GM06990 (cell line): ENCODE measurements around a stretch of chr2.

DNA sequence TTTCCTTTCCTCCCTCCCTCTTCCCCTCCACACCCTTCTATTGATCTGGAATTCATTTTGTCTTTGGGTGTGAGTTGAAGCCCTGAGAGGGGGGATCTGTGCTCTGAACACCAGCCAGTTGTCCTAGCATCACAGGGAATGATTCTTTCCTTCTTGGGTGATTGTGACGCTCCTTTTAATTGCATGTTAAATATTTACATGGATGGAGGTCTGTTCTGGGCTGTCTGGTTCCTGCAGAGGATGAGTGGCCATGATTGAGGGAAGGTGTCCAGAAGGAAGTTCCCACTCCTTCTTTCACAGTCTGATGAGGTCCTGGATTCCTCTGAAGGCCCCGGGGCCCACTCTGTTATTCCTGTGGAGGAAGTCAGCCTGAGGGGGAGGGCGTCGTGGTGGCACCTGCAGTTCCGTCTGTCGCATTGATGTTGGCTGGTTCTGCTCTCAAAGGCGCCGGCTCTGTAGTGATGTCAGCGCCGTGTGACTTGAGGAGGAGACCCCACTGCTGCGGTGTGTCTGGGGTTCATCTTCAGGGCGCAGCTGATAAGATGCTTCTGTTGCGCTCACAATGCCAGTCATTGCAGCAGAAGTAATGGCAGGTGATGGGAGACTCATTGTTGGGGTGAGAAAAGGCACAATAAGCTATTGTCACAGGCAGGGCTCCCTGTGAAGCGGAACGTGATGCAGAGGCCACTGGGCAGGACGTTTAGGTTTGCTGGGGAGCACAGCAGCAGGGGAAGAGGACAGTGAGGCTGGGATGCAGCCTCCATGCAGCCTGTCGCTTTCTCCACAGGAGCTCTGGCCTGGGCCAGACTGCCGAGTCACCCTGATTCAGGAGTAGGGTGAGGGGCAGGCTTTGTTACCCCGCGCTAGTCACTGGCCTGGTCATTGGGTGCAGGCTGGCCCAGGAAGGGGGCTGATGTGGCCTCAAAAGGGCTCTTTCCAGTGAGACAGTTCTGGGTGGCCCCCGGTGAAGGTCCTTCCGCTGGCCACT lies 42.6 kb downstream of the SH3BP4 start:
- RRBS, result 20% methylated on average over 1 of the region's 22 CpGs

DNA sequence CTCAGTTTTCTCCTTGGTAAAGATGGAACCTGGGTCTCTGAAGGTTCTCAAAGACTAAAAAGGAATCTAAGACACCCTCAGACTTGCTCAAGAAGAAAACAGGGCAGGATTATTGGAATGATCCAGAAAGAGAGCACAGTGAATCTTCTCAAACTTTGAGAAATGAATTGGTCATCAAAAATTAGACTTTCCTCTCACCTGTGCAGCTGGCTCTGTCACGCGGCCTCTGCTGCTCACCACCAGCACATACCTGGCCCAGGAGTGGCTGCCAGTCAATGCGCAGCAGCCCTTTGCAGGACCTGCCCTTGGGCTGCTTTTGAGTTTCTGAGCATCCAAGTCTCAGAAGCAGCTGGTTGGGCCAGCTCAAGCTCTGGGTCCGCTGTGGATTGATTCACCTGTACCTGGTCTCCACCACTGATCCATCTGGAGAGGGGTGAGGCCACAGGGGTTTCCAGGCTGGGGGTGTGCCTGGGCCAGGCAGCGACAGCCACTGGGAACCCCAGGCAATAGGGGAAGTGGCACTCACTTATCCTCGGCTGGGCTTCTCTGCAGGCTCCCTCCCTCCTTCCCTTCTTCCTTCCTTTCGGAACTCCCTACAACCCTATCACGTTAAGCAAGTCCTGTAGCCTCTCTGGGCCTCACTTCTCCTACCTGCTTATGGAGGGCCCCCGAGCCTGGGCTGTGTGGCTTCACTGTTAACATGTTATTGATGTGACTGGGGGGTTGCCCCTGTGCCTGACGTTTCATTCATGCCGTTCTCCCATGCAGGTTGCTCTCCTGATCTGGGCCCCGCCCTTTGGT lies 48.0 kb downstream of the SH3BP4 start:
- RRBS, result no CpG with 5 or more reads among the region's 12 CpGs

DNA sequence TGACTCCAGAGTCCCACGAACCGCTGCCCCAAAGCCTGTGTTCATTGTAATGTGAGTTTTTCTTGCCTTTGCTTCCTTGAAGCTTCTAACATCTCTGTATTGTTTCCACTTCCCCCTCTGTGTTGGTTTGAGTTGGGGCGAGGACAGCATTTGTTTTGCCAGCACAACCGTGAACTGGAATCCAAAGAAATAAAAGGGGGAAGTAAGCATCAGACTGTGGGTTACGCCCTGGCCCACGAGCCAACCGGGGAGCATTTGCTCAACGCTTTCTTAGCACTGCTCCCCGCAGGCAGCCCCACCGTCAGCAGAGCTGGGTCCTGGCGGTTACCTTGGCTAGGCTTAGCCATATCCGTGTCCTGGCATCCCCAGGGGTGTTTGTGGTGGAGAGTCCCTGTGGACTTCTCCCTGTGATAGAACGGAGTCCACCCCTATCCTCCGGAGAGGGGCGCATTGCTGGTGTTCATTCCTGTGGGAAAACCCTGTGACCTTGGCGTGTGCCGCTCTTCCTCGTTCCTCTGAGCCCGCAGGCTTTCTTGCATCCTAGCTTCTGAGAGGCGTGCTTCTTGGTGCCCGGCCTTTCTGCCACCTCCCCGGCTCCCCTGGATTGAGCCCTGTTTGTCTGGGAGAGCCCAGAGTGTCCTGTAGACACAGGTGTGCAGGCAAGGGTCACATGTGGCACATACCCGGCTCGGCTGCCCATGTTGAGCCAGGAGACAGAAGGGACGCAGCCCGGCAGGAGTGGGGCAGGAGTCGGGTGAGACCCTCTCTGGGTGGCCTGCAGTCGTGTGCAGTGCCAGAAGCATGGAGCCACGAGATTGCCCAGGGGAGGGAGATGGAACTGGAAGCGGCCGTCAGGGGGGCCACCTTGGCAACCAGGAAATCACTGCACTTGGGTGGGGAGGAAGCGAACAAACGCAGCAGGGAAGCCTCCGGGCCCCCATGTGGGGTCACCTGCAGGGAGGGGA lies 92.5 kb downstream of the SH3BP4 start:
- RRBS, result 65% methylated on average over 6 of the region's 34 CpGs

DNA sequence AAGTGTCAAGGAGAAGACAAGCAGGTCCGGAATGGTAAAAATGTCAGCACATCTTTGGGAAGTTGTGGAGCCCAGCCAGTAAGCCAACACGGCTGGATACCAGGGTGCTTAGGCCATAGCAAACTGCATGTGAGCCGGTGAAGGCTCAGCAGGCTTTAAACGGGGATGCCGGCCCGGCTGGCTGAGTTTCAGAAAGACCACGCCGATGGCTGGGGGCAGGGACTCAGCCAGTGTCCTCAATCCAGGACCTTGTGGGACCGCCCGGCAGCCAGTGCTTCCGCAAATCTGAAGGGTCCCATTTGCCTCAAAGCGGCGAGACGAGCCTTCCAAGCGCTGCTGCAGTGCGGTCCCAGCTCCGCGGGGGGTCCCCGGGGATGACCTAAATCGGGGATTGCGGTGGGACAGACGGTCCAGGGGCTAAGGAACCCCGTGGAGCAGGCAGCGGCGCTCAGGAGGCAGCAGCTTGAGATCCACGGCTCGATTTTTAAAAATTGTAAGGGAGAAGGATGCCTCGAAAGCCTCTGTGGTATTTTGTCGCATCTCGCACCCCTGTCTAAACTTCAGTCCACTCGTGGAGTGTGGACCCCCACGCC lies 849 bp upstream of the AGAP1 start:
- RRBS, result 30% methylated on average over 12 of the region's 32 CpGs

DNA sequence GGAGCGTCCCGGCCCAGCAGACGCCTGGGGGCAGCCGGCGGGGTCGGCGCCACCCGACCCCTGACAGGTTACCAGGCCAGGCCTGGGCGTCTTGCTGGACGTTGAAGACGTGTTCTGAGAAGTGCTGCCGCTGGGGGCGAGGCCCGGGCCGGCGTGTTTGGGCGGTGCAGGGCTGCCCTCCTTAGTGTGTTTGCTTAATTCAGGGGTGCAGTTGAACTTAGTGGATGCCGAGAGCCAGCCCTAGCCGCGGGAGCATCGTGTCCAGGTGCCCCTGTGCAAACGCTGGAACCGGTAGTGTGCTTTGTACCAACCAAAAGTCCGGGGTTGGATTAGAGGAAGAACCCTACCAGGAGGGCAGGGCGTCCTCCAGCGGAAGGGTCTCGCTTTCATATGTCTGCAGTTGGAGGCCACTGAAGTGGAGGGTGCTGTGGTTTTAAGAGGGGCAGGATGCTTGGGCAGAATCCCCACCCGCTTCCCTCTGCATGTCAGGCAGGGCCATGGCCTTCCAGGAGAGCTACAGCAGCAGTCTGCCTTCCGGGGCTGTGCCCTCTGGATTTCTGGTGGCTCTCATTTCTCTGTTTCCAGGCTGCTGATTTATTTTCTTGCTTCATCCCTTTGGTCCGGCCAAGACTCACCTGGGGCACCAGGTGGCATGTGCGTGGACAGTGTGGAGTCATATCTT lies 1.4 kb downstream of the AGAP1 start:
- RRBS, result 16% methylated on average over 10 of the region's 31 CpGs

- RRBS, result no CpG with 5 or more reads among the region's 19 CpGs
Measured at GRCh38 chr2:235495821-235496981, 2.4 kb downstream of the AGAP1 start.

- RRBS, result no CpG with 5 or more reads among the region's 16 CpGs
Measured at GRCh38 chr2:235506617-235507165, 12.8 kb downstream of the AGAP1 start.

- RRBS, result no CpG with 5 or more reads among the region's 15 CpGs
Measured at GRCh38 chr2:235639350-235639923, 145.6 kb downstream of the AGAP1 start.

- RRBS, result no CpG with 5 or more reads among the region's 9 CpGs
Measured at GRCh38 chr2:235748987-235749585, 255.2 kb downstream of the AGAP1 start.

DNA sequence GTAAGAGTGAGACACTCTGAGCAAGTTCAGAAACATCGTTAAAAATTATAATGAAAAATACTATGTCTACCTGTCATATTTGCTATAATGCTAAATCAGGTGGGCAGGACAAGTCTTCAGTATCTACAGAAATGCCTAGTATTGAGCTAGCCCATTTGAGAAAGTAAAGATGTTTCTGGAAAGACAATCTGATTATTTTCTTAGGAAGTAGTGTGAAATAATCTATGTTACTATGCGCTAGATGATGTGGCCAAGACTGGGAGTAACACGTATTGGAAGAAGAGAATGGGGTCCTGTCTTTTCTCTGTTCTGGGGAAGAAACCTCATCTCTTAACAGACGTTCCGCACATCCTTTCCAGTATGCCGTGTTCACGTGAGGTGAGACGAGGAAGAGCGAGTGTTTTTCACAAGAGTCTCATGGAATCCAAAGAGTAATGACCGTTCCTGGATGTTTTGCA lies 100.8 kb downstream of the GBX2 start:
- RRBS, result no CpG with 5 or more reads among the region's 10 CpGs

- RRBS, result 71% methylated on average over 4 of the region's 8 CpGs
Measured at GRCh38 chr2:236107711-236108010, 60.5 kb downstream of the GBX2 start.

DNA sequence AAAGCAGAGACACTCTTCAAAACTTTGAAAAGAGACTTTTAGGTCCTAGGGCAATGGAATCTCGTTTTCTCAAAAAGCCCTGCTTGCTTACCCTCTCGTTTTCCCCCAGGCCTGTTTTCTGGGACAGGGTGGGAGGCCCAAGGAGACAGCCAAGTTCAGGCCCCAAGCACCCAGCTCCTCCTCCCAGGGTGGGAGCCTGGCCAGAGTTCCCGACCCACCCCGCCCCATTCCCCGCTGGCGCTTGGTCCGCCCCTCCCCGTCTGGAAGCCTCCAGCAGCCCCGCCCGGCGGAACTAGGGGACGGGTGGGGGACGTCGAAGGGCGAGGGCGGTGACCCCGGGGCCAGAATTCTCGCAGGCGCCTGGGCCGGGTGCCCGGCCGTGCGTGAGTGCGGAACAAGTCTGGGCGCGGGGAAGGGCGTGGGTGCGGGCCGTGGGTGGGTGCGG lies 2.1 kb upstream of the ACKR3 start:
- RRBS, result 4% methylated on average over 8 of the region's 30 CpGs

DNA sequence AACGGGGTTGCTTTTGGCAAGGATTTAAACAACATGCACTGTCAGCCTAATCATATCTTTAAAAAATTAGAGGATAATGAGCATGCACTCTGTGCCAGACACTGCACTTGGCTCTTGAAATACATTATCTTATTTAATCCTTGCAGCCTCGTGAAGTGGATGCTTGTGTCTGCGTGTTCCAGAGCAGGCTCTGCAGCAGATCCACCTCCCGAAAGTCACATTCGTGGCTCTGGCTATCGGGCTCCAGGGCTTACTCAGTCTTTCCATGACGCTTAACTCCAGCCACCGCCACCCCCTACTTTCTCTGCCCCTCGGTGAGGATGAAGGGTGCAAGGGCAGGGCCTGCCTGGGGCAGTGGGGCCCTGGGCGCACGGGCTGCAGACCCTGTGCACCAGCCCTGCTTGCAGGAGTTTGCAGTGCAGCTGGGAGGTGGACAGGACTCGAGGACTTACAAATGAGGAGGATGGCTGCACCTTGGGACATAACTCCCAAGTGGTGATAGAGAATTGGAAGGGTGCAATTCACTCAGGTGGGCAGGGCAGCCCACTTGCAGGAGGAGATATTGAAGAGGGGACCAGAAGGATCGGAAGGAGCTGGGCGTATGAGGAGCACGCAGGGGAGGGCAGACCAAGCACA lies 61.8 kb downstream of the ACKR3 start:
- RRBS, result no CpG with 5 or more reads among the region's 15 CpGs

DNA sequence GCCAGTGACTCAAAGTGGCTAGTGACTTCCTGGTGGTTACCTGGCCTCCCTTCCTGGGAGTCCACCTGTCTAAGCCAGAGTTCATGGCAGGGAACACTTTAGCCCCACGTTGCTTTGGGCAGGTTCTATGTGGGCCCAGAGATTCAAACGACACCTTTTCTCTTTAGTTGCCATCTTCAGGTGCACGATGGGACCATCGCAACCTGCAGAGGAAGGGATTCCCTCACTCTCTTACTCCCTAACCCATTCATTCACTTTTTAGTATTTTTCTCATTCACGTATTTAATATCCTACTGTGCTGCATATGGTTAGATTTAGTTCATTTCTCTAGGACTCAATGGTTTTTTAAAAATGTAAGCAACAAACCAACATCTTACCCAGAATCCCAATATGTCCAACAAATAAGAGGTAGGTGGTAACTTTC lies 163.1 kb downstream of the ACKR3 start:
- RRBS, result no CpG with 5 or more reads among the region's 5 CpGs

- RRBS, result no CpG with 5 or more reads among the region's 3 CpGs
Measured at GRCh38 chr2:236828816-236829327, 256.8 kb upstream of the COPS8 start.

DNA sequence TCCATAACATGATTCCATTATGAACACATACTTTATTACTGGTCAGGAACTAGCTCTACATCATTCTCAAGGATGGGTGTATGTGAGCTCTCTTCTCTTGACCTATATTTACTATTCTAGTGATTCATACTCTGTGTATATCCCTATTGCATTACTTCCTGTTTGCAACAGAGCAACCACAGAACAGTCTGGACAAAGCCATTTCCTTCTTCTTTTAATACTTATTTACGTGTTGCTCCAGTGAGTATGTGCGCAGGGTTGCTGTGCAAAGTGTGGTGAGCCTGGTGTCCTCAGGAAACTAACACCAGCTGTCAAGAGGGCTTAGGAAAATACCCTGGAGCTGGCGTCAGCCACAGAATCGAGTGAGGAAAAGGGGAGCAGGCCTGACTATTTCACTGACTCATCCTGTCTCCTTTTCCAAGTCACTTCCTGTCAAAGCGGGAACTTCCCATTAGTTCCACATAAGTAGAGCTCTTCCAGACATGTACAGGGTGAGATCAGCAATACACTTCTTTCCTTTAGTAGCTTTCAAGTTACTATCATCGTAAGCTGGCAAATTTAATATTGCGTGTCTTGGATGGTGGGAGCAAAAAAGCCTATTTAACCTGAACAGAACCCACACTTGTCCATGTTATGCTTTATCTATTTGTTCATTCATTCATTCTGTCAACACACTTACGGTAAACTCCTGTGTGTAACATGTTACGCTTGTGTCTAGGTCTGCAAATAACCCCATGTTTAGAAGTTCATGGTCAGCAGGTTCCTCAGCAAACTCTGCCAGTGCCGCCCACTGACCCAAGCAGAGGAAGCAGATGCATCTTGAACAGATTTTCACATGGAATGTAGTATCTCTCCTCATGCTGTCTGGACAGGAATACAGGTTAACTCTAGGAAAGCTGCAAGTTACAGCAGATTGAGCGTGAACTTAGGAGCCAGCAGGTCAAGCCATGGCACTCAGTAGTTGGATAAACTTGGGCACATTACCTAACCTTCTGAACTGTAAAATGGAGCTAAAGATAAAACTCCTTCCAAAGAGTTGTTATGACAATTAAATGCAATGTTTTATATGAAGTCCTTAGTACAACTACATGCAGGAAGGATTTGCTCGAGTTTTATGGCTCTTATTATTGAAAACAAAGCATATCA lies 213.9 kb upstream of the COPS8 start:
- RRBS, result no CpG with 5 or more reads among the region's 12 CpGs

DNA sequence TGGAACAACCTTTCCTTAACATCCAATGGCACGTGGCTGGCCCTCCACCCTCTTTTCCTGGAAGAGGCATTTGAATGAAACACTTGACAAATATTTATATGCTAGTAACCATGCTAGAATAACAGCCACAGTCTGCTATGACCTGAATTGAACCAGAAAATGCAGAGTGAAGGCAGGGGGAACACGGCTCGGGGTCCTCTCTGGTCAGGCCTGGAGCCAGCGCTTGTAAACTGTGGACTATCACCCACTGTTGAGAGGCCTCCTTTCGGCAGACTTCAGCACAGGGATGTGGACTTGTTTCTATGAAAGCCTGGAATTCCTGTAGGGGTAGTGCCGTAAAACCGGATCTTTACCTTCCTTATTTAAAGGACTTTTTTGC lies 198.1 kb upstream of the COPS8 start:
- RRBS, result no CpG with 5 or more reads among the region's 7 CpGs

- RRBS, result no CpG with 5 or more reads among the region's 6 CpGs
Measured at GRCh38 chr2:236952572-236952925, 133.1 kb upstream of the COPS8 start.

- RRBS, result 46% methylated on average over 2 of the region's 20 CpGs
Measured at GRCh38 chr2:236971858-236972373, 113.8 kb upstream of the COPS8 start.

DNA sequence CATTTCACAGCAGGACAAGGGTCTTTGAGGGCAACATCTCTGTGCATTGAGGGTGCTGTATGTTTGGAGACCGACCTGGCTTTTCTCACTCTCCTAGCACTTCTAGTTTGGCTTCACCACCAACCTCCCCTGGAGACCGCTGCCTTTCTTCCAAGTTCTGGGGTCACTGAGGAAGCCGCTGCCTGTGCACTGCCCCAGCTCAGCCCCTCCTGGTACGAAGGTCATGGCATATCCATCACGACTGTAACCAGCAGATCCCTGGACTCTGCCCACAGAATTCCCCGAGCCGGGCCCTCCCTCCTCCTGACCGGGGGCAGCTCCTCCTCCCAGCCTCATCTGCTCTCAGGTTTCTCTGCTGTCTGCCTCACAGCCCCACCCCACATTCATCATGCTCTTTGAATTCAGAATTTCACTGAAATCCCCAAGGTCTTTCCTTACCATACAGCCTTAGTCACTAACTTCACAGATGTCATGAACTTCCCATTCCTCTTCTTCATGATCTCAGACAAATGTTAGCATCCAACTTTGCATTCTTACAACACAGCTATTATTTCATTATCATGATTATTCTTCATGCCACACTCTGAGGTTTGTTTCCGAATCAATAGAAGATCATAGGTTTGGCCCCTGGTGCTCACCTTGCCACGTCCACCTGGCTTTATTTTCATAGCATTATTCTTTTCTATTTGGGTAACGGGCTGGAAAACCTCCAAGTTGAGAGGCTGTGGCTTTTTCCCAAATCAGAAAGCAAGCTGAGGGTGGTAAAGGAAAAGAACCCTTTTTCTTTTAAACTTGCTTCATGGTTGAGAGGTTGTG lies 112.9 kb upstream of the COPS8 start:
- RRBS, result no CpG with 5 or more reads among the region's 11 CpGs